GM19239 (cell line): ENCODE measurements around a stretch of chr4.

DNA sequence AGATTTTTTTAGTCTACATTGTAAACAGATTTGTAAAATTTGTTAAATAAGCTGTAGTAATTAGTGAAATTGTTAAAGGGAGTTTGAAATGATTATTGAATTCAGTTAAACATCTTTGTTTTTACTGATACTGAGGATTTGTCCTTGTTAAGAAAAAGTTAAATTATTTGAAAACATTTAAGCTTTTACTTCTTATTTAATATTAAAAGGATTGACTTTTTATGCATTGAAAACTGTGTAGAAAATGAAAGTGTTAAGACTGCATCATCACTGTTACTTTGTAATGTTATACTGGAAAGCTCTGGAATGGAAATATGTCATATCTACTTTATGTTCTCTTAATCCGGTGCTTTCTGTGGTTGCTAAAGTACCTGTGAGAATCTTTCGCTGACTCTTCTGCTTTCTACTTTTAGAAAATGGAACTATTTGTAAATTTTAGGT is 69.1 kb downstream of the BMP2K start:
- RRBS, result no CpG with 5 or more reads among the region's 2 CpGs

- RRBS, result no CpG with 5 or more reads among the region's 6 CpGs
Observed at GRCh38 chr4:78861245-78862550, 77.5 kb downstream of the PAQR3 start.

GRCh38 chr4:78869733-78871063 is 69.0 kb downstream of the PAQR3 start:
- RRBS, result no CpG with 5 or more reads among the region's 6 CpGs

GRCh38 chr4:78873100-78873683 is 66.0 kb downstream of the PAQR3 start:
- RRBS, result no CpG with 5 or more reads among the region's 3 CpGs

GRCh38 chr4:78886553-78887698 is 52.3 kb downstream of the PAQR3 start:
- RRBS, result no CpG with 5 or more reads among the region's 5 CpGs

- RRBS, result no CpG with 5 or more reads among the region's 2 CpGs
Observed at GRCh38 chr4:80036845-80037548, 36.0 kb downstream of the ANTXR2 start.

DNA sequence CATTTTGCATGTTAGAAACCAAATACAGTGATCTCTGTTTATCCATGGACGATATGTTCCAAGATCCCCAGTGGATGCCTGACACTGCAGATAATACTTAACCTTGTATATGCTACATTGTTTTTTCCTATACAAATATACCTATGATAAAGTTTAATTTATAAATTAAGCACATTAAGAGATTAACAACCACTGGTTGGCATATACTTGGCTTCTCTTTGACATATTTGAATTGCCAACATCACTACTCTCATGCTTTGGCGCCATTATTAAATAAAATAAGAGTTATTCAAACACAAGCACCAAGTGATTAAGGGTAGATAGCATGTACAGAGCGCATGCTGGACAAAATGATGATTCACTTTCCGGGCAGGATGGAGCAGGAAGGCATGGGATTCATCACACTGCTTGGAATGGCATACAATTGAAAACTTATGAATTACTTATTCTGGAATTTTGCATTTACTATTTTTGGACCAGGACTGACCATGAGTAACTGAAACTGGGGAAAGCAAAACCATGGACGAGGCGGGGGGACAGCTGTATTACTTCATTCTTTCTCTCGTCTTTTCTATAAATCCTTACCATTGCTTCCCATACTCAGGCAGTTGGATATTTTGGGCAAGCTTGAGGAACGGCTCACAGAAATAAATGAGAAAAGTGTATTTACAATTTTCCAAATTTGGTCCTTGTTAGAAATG is 28.5 kb upstream of the FGF5 start:
- RRBS, result no CpG with 5 or more reads among the region's 8 CpGs

- RRBS, result no CpG with 5 or more reads among the region's 37 CpGs
Observed at GRCh38 chr4:80265362-80266159, 903 bp upstream of the FGF5 start.

DNA sequence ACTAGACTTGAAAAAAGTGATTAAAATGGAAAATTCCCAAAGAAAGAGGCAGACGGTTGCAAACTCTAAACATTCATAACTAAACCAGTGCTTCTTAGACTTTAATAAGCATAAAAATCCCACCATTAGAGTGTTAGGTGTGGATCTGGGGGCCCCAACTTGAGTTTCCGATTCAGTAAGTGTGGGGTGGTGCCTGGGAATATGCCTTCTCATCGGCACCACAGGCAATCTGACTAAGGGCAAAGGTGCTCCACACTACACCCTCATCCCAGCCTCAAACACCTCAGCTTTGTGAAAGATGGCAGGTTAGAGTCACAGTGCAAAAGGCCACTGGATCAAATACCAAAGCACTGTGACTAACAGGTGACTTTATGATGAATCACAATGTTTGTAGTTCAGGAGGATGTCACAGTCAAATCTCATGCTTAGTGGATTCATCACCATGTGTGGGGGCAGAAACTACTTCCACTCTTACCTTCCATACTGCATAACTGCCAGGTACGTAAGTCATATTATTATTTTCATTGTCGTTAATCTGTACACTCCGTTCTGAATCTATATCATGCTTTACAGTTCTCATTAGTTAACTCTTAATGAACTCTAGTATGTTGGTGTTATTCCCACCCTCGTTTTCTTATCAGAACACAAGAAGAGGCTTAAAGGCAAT is 50.4 kb downstream of the PRKG2 start:
- RRBS, result no CpG with 5 or more reads among the region's 7 CpGs

GRCh38 chr4:81465867-81466471 is 5.7 kb downstream of the RASGEF1B start:
- RRBS, result no CpG with 5 or more reads among the region's 6 CpGs

DNA sequence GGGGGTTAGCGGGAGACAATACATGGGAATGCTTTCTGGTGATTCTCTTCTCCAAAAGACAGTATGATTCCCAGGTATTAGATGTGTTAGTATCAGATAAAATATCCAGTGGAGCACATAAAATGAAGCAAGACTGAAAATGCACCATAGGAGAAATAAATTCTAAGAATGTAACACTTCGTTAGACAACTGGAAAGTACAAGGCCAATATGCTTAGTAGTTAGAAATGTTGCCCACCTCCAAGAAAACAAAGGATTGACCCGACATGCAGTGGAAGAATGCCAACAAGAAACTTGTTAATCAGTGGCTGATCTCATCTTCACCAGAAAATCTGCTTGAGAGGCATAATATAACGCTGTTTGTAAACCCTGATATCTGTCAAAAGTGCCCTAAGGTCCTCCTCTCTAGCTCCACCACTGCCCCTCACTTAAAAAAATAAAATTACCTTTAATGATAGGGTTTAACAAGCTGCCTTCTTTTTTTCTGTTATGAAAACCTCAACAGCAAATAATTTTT is 1.9 kb downstream of the RASGEF1B start:
- RRBS, result no CpG with 5 or more reads among the region's 4 CpGs

- RRBS, result 2% methylated on average over 14 of the region's 40 CpGs
Observed at GRCh38 chr4:81471960-81472754, 450 bp upstream of the RASGEF1B start.

DNA sequence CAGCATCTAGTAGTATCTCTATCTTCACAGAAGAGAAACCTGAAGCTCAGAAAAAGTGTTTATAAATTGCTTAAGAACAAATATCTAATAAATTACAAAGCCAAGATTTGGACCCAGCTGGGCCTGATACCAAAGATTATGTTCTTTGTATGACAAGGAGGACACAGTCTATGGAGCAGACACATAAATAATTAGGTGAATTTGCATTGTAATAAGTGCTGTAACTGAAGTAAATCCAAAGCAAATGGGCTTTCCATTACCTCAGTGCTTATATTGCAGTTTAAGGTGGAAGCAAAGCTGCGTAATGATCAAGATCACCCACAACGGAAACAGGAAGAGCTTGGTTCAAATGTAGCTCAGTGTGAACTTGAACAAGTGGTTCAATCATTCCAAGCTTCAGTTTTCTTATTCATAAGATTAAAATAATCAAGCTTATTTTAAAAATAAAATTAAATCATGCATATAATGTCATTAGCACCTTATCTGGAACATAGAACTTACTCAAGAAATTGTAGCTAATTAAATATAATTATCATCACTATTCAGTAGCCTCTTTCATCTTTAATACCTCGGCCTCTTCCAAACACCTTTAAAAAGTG is 19.1 kb upstream of the RASGEF1B start:
- RRBS, result no CpG with 5 or more reads among the region's 3 CpGs

- RRBS, result no CpG with 5 or more reads among the region's 1 CpG
Observed at GRCh38 chr4:81491743-81492362, 20.1 kb upstream of the RASGEF1B start.

- RRBS, result no CpG with 5 or more reads among the region's 1 CpG
Observed at GRCh38 chr4:81494040-81494584, 22.4 kb upstream of the RASGEF1B start.

DNA sequence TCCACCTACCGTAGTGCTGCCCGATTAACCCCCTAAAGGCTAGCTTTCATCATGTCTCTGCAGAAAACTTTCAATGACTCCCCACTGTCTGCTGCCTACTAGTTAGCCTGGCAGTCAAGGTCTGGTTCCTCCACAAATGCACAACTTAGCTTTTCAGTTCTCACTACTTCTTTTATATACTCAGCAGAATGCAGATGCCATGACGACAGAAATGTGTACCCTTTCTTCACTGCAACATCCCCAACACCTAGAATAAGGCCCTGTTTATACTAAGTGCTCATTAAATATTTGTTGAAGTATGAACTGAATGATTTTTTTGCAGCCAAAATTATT is 30.9 kb upstream of the RASGEF1B start:
- RRBS, result no CpG with 5 or more reads among the region's 3 CpGs

- RRBS, result no CpG with 5 or more reads among the region's 15 CpGs
Observed at GRCh38 chr4:82415937-82416511, 14.2 kb downstream of the HNRNPDL start.

- RRBS, result no CpG with 5 or more reads among the region's 12 CpGs
Observed at GRCh38 chr4:82422184-82423223, 7.8 kb downstream of the HNRNPDL start.

DNA sequence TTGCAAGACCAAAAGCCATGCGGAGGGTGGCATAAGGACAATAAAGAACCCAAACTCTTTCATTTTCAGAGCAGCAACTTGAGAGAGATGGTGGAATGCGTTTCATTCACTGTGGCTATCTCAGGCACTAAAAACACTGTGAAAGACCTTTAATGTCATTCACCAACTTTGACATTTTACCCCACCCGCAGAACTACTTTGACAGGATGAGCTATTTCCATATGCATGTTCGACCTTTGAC is 351 bp upstream of the LIN54 start:
- RRBS, result no CpG with 5 or more reads among the region's 4 CpGs

GRCh38 chr4:83083728-83084797 is 30.5 kb downstream of the PLAC8 start:
- RRBS, result no CpG with 5 or more reads among the region's 20 CpGs